Cardiac atrium fibroblast (primary cell): ENCODE results near the gene CD8B2.

DNA sequence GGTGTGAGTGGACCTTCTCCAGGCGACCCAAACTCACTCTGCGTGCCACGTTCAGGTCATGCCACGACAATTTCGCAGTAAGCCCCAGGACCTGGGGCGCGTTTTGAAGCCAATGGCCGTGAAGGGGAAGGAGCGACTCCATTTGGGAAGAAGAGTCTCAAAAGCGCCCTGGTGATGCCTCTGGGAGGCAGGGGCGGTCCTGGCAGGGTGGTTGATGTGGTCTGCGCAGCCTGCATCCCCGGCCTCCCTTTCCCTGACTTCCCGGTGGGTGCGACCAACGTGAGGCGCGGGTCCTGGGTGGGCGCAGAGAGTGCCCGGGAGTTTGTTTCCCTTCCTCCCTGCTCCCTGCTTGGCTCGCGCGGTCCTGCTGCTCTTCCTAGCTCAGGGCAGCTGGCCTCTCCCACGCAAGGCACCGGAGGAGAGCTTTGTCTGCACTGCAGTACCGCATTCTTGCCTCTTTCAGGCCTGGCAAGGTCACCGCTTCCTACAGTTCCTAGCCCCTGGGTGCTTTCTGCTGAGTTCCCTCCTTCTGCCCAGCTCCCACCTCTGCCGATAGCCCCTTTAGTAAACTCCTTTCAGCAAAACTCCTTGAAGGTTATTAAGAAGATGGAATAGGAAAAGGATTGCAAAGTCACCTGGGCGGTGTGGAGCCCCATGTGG, 116.6 kb upstream of the UXS1 start:
- RAMPAGE, long total RNA: no peak

DNA sequence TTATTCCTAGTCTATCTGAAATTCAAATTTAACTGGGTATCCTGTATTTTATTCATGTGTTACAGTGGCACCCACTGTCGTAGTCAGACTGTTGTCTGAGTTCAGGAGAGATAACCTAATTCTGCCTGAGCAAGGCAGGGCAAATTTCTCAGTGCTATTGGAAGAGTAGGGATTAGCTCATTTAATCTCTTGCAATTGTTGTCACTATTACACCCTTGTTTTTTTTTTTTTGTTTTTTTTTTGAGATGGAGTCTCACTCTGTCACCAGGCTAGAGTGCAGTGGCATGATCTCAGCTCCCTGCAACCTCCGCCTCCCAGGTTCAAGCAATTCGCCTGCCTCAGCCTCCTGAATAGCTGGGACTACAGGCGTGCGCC, 127.7 kb downstream of the RGPD3 start:
- RAMPAGE, long total RNA: no peak

- RAMPAGE, long total RNA: no peak
These were observed at the start of gene CD8B2 for GRCh38 chr2:106487087-106487543. Gene CD8B2 (plus strand): TSS chr2:106487364.

- RAMPAGE, long total RNA: no peak
These were observed 78.8 kb downstream of the CD8B2 start for GRCh38 chr2:106565883-106566487.

DNA sequence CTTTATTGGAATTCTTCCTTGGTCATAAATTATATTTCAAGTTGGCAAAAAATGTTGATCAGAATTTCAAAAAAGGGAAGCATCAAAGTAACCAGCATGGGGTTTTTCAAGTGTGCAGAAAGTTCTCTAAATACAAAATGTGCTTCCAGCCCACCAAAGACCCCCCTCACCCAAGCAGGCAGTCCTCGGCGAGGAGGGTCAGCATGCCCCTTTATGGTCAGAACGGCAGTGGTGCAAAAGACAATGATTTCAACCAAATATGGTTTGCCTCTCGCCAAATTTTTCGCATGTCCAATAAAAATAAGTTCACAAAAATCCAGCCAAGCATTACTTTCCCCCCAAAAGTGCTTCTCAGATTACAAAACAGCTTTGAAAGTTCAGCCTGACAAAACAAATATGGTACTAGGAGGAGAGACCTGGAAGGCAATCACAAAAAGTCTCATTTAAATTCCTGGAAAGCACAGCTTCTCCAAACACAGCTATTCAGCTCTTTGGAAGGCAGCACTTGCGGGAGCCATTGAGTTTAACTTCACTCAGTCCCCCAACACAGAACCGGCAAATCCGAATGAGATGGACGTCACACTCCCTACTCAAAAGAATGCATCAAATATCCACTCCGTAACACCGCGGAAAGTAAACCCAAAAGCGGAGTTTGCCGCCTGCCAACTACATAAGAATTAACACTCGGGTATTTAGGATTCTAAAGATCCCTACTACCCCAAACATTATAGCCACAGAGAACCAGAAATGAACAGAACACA, 782 bp downstream of the ST6GAL2 start:
- RAMPAGE, long total RNA: no peak

DNA sequence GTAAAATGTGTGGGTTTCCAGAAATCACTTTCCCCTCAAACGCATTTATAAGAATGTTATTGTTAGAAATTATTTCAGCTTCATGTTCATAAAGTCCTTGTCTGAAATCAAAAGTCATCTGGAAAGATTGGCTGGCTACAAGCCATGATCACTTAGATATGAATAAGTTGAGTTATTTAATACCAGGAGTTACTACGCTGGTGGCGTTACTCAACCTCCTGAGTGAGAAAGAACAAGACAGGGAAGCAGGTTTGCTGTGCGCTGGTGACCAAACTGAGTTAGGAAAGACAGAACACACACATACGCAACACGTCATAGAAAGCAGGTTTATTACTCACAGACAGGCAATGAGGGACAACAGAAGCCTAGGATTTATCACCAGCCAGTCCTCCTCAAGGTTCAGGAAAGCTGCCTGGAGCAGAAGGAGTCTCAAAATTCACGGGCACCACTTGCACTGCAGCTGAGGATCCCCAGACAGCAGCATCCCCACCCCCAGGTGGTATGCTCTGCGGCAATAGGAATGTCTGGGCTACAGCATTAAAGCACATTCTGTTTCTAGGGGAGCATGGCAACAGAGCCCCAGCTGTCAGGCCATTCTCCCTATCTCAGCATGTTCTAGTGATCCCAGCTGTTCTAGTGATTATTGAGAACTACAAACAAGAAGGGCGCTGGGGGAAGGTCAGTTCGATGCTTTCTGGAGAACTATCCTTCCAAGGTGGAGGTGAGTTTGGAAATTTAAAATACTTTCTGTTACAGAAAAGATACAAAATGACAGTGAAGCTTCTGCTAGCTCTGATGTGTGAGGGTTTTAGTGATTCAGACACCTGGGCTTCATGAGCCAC, 284.4 kb upstream of the RGPD4 start:
- RAMPAGE, long total RNA: no peak

DNA sequence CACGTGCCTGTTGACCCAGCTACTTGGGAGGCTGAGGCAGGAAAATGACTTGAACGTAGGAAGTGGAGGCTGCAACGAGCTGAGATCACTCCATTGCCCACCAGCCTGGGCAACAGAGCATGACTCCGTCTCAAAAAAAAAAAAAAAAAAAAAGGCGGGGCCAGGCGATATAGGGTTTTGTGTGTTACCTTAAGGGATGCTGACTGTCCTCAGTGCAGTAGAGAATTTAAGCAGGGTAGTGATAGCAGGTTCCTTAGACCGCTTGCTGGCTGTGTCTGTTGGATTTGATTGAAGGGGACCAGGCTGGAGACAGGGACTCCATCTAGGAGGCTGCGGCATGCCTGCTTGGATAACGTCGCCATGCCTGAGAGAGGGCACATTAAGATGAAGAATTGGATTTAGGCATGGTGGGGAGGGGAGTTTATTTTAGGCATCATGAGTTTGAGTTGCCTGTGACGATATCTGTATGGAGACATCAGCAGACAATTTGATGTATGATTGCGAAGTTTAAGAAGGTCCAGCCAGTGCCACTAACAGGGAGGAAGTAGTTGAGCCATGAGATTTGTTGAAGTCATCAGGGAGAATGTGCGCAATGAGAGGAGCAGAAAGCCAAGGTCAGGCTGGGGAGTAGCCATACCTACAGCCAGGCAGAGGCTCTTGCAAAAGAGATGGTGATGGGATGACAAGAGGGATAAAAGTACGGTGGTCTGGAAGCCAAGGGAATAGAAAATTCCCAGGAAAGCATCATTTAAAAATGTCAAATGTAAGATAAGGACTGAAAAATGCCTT, 50.9 kb downstream of the LIMS1 start:
- RAMPAGE, long total RNA: no peak

DNA sequence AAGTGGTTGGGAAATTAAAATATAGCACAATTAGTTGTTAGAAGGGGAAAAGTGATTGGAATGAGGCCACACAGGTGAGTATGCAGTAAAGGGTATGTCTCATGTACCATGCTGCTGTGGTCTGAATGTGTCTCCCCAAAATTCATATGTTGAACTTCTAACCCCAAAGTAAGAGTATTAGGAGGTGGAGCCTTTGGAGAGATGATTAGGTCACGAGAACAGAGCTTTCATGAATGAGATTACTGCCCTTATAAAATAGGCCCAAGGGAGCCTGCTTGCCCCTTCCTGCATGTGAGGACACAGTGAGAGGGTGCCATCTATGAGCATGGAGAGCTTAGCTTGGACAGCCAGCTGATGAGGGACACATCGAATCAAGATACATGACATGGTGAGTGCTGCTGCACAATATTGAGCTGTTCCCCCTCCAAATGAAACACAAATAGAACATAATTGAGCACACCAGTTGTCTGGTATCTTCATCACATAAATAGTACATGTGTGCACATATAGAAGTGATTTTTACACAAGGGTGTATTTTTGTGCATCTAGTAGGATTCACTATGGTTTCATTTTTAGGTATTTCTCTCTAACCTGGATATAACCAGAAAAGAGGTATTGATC, 72.7 kb downstream of the LIMS1 start:
- RAMPAGE, long total RNA: no peak

GRCh38 chr2:108654691-108655266, 64.5 kb upstream of the RANBP2 start:
- RAMPAGE, long total RNA: no peak

- RAMPAGE, long total RNA: no peak
These were observed 16.7 kb upstream of the EDAR start for GRCh38 chr2:109005438-109006324.

- RAMPAGE, long total RNA: no peak
These were observed 44.2 kb downstream of the SH3RF3 start for GRCh38 chr2:109173153-109173716.

- RAMPAGE, long total RNA: no peak
These were observed 118.8 kb downstream of the SH3RF3 start for GRCh38 chr2:109247814-109248292.

DNA sequence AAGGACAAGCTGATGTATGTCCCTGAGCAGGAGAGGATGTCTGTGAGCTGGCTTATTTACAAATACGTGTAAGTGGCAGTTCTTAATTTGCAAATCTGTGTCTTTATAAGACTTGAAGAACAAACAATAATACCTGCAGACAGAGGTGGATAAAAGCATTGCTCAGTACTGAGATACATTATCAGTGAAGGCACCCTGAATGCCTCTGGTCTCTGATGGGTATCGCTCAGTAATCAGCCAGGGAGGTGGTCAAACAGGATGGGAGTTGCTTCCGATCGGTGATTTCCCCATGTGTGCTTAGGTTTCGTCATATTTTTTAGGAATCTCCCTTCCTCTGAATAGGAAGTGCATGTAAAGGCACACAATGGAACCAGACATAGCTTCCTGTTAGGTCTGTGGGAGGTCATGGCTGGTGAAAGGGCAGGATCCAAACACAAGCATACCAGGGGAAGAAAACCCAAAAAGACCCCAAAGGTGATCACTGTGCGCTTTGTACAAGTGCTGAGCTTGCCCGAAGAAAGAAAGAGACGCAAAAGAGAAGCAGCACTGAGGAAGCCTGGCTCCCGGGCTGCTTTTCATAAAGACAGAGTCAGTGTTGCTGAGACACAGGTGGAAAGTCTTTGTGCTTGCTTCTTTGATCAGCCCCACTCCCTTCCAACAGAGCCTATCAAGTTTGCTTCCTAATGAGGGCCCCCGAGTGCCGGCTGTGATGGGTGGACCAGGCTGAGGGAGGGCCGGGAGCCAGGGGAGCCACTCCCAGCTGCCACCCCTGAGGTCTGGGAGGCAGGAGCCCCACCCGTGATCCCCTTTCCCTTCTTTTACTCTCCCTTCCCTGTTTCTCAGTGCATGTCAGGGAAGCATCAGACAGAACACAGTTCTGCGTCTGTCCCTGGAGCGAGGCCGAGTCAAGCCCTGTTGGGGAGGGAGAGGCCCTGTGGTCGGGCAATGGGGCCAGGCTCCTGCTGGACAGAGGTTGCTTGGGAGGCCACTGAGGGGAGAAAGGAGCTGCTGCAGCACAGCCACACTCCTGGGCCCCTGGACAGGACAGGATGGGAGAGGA, 138.2 kb downstream of the SH3RF3 start:
- RAMPAGE, long total RNA: no peak

DNA sequence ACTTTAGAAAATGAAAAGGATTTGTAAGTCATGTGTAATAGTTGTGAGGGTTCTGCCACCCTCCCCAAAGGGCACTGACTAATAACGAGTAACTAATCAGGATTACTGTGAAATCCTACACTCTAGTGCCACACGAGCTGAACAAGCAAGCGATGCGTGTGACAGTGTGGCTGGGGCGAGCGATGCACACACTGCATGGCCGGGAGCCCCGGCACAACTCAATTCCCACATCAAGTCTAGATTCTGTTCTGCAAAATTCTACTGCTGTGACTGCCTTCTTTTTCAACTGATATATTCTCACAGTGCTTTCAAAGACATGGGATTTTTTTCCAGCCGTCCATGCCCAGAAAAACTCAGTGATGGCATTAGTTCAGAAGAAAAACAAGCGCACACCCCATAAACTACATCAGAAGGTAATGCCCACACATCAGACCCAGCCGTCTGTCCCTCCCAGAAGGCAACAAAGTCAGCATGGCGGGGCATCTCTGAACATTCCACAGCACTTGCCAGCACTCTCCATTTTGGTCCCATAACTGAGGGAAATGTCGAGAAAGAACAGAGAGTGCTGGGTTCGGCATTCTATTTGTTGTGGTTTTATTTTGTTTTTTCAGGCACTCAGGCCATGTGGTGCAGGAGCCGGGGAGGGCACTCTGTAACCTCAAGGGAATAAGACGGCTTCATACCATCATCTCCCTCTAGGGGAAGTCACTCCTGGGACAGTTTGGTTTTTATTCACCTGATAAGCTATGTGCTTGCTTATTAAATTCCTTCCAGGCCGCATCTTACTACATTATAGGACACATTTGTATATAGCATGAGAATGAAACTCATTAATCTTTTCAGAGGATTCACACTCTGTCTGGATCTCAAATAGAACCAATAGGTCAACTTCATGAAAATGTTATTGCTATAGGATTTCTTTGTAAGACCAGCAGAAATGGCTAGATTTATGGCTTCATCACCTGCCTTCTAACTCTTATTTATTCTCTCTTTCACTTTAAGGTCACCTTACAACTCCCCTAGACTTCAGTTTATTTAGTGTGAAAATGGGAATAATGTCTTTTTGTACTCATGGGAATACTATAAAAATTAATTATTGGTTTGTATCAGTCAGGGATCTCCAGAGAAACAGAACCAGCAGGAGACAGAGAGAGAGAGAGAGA, 156.0 kb downstream of the SEPTIN10 start:
- RAMPAGE, long total RNA: no peak

DNA sequence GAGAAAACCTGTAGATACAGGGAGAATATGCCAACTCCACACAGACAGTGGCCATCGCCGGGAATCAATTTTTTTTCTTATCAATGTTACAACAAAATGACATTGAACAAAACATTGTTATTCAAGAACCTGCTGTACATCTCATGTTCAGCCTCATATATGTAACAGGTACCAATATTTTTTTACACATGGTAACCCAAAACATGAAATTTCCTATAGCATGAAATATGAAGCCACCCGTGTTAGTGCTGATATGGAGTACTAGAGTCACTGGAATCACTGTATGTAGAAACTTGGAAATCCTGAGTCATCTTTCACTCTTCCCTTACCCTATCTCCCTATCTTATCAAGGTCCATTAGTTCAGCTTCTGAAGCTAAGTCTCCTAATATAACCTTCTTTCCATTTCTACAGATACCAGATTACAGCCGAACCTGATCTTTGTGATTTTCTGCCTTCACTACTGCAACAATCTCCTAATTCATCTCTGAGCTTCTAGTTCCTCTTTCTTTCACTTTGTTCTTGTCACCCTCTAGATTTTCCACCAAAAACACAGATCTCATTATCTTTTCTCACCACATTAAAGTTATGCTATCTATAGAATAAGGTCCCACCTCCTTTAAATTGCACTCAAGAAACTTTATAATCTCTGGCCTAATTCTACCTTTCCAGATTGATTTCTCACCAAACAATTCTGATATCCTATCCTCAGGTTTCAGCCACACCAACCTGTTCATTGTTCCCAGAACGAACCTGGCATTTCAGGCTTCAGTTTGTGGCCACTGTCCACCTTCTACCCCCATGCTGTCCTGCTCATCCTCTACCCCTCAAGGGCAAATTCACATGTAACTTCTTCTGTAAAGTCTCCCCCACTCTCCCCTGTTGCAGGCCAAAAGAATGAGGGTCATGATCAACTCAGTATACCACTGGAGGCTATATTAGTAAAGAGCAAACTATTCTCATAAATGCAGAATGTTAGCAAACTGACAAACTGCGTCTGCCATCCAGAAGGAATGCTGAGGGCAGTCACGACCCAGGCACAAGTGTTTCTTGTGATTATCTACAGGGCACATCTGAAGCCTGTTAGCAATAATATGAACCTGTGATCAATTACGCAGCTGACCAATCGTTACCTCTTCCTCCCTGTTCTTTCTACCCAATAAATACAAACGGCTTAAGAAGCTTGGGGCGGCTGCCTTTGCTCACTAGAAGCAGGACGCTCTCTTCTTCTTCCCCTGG, 58.8 kb downstream of the SEPTIN10 start:
- RAMPAGE, long total RNA: no peak

- RAMPAGE, long total RNA: no peak
These were observed 1.0 kb downstream of the SEPTIN10 start for GRCh38 chr2:109612709-109613223.

DNA sequence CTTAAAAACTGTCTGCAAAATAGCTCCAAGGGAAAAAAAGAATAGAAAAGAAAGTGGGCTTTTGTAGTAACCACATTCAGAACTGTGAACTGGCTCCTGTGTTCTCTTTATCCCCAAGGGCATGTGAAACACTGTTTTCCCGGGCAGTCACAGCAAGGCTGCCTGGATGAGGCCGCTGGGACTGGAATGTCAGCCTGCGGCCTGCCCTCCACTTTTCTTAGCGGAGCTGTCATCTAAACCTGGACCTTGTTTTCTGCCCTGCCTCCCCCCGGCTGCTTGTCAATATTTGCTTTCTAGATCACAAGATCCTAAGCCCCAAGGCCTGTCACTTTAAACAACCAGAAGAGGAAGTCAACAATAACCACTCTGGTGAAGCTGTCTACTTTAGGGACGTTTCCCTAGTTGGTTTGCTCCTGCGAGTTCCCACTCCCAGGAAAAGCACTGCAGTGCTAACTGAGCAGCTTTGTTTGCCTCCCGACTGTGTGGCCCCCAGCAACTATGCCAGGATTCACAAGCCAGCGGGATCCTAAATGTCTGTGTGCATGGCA, 30.5 kb downstream of the SOWAHC start:
- RAMPAGE, long total RNA: no peak

DNA sequence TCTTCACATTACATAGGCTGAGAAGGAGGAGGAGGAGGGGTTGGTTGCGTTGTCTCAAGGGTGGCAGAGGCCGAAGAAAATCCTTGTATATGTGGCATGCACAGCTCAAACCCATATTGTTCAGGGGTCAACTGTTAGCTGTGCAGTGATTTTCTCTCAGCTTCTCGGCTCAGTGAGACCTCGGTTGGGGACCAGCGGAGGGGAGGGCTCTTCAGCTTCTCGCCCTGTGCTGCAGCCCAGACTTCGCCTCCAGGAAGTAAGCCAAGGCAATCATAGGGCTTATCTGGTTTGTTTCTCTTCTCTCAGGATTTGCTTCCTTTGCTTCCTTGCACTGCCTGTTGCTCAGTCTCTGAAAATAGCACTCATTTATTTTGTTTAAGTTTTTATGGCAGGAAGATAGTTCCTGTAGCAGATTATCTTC, 85.5 kb downstream of the SOWAHC start:
- RAMPAGE, long total RNA: no peak

GRCh38 chr2:110107369-110107904, 8.2 kb downstream of the MALL start:
- RAMPAGE, long total RNA: no peak

DNA sequence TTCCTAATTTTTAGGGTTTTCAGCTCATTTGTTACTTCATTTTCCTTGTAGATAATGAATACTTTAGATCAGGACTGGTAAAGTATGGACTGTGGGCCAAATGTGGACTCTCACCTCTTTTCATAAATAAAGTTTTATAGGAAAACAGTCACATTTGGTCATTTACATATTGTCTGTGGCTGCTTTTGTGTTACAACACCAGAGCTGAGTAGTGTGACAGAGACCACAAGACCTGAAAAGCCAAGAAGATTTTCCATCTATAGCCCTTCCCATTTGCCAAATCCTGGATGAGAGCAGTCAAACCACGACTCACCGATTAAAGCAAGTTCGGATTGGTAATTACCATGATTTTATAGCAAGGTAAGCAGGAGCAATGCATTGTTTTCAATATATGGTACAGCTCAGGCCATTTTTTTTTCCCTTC, 9.3 kb upstream of the MALL start:
- RAMPAGE, long total RNA: no peak